Measurements from ENCODE around the genes FAM237B, GTPBP10 and CDK14.

DNA sequence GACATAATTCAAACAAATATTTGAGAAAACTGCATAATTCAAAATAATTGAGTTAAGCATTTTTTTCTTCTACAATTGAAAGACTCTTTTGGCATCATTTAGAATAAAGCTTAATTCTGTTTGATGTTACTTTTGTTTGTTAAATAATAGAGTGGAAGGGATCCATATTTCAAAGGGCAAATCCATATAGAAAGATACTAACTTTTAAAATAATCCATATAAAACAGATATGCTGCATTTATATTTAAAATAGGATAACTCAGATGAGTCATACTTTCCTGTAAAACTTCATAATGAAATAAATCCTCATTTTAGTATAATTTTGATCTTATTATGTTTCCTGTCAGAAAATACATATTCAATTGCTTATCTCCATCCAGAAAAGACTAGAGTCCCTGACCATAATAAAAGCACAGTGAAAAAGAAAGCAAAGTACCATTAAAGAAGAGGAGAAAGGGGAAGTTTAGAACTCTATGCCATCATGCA is 323.6 kb downstream of the PCLO start:
- PRO-cap = no peak

DNA sequence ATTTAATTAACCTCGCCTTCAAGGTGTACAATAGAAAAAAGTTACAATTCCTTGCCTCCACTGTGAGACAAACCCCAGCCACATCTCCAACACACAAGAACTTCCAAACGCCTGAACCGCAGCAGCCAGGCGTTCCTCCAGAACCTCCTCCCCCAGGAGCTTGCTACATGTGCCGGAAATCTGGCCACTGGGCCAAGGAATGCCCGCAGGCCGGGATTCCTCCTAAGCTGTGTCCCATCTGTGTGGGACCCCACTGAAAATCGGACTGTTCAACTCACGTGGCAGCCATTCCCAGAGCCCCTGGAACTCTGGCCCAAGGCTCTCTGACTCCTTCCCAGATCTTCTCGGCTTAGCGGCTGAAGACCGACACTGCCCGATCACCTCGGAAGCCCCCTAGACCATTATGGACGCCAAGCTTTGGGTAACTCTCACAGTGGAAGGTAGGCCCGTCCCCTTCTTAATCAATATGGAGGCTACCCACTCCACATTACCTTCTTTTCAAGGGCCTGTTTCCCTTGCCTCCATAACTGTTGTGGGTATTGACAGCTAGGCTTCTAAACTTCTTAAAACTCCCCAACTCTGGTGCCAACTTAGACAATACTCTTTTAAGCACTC is 187.1 kb downstream of the SEMA3E start:
- PRO-cap = no peak

GRCh38 chr7:84058510-84059113 is 136.0 kb downstream of the SEMA3A start:
- PRO-cap = no peak

DNA sequence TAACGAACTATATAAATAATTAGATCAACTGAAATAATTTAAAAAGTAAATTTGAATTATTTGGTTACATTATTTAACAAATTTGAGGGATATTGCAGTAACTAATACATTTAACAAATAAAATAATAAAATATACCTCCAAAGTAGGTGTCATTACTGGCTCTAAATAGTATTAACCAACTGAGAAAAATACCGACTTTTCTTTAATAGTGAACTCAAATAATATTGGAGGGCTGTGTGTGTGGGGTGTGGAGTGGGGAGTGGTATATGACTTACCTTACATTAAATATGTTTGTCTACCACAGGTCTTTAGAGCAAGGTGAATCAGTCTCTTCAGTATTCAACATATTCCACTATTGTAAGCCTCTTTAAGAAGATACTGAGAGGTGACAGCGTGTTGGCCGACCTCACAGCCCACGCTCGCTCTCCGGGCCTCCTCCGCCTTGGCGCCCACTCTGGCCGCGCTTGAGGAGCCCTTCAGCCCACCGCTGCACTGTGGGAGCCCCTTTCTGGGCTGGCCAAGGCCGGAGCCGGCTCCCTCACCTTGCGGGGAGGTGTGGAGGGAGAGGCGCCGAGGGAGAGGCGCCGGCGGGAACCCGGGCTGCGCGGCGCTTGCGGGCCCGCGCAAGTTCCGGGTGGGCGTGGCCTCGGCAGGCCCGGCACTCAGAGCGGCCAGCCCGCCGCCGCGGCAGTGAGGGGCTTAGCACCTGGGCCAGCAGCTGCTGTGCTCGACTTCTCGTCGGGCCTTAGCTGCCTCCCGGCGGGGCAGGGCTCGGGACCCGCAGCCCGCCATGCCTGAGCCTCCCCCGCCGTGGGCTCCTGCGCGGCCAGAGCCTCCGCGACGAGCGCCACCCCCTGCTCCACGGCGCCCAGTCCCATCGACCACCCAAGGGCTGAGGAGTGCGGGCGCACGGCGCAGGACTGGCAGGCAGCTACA is 306.6 kb downstream of the SEMA3D start:
- PRO-cap = no peak

DNA sequence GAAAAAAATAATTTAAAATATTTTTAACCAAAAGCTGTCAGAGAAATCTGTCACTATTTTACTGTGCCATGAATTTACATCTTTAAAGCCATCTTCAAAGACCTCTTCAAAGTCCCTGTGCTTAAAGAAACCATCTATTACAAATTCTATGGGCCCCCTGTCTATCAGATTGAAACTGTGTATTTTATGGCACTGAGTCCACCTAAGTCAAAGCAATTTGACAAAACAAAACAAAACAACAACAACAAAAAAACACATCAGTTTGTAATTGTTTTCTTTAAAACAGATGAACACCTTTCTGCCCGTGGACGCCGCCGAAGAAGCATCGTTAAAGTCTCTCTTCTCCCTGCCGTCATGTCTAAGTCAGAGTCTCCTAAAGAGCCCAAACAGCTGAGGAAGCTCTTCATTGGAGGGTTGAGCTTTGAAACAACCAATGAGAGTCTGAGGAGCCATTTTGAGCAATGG is 203.6 kb downstream of the SEMA3D start:
- PRO-cap = unidirectional peak, plus-strand start at position 292 of the sequence

GRCh38 chr7:85162910-85163222 is 24.0 kb downstream of the SEMA3D start:
- PRO-cap = no peak

DNA sequence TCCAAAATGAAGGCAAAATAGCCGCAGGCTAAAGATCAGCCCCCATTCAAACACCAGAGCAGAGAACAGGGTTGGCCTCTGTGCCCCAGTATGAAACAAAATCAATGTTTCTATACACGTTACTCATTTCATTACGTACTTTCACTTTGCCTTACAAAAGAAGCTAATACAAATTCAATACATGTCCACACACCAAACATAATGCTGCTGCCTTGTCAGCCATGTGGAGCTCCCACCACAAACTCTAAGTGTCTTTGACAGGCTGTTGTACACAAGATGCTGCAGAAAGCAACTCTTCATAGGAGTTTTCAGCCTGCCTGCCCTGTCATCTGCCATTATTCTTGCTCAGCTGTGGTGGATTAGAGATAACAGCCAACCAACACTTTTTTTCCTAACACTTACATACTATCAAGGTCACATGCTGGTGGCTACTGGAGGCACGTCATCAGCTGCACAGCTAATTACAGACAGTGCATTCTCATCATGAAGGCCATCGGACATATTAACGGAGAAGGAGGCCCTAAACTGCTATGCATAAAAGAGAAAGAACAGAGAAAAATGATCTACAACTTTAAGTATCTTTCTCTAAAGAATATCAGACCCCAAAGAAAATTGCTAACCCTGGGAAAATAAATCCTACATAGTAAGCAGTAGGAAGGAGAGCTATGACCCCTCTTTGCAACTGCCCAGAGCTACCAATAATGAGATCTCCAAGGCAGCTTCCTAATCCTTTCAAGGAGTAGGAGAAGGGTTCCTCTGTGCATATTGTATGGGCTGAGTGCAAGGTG is 55.0 kb downstream of the ELAPOR2 start:
- PRO-cap = no peak

DNA sequence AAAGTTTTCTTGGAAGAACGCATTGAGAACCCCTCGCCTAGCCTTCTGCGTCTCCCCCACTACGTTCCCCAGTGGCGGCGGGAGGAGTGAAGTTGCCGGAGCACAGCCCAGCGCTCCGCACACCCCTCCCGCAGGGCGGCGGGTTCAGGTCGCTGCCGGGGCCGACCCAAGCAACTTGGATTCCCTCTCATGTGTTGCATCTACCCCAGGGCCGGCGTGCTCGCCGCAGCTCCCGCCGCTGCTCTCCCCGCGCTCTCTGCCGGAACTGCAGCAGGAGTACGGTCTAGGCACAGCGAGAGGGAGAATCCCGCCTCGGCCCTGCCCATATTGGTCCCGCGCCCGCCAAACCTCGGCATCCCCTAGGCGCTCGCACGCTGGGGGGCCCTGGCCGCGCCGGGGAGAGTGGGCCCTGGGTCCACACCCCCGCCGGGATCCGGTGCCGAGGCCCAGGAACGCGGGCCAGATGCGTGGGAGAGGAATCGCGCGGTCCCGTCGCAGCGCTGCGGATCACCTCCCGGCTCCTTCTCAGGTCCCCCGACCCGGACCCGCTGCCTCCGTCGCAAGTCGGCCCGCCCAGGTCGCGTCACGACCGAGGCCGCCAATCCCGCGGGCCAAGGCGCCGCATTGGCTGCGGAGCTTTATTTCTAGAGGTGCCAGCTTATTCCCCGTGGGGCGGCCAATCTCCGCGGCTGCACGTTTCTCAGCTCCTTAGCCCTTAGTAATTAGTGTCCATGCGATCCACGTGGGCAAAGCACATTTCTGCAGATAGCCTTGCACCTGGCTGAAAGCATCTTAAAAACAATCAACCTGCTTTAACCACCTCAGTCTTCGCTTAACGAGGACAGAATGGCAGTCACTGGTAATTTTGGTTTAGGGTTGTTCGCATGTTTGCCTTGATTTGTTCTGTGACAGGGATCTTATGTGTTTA is 745 bp upstream of the TMEM243 start:
- PRO-cap = bidirectional peak, plus-strand start at position 71 of the sequence, minus-strand start outside the sequence; bidirectional peak, plus-strand start at position 325 of the sequence, minus-strand start at position 258 of the sequence; bidirectional peak, plus-strand start at position 661 of the sequence, minus-strand start at position 527 of the sequence

- PRO-cap = no peak
Observed at GRCh38 chr7:87465202-87465663, 10.2 kb downstream of the ABCB4 start.

DNA sequence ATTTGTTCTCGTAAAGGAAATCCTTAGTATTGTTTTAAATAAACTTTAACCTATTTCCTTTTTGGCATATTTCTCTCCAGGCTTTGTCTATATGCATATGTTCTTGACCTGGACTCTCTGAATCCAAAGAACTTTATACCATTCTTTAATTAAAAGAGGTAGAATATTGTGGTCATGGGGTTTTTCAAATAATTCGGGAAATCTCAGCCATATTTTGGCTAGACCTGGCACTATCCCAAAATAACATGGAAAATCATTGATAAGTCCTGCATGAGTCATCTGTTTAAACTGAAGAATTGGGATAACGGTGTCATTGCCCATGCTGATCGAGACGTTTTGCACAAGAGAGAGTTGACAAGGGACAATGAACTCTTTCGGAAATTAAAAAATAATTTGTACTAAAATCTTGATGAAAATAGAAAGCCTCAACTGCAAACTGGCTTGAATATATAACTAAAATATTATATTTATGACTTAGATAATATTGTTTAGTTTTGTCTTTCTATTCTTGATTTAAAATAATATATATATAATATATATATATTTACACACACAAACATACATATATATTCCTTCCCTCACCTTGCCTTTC is 19.9 kb upstream of the ABCB4 start:
- PRO-cap = no peak

- PRO-cap = no peak
Observed at GRCh38 chr7:87600058-87600752, 479 bp downstream of the ABCB1 start.

DNA sequence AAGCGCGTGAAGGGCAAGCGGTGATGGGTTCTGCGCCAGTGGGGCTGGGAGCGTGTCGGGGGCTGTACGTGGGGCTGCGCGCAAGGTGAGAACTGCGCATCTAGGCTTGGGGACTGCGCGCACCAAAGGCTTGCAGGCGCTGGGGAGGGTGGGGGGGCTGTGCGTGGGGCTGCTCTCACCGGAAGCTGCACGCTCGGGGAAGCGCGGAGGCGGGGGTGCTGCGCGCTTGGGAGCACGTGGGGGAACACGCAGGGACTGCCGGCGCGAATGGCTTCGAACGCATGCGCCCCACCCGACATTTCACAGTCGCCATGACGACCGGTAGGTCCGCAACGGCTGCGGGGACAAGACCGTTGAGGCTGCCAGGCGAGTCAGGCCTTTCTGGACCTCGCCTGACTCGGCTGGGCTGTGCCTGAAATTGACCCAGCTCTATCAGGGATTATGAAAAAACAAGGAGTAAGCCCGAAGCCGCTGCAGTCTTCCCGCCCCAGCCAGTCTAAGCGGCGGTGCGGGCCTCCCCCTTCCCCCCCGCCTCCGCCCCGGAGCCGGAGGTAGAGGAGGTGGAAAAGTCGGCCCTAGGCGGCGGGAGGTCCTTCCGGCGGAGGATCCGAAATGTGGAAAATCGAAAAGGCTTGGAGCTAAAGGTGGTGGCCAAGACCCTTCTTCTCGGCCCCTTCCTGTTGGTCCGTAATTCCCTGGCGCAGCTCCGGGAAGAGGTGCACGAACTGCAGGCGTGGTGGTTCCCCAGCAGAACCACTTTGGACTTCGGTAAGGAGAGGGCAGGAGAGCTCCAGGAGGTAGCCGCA is 35.0 kb upstream of the STEAP1 start:
- PRO-cap = no peak

GRCh38 chr7:90210404-90210833 is 1.1 kb upstream of the STEAP2 start:
- PRO-cap = bidirectional peak, plus-strand start at chr7:90210668, minus-strand start at chr7:90210569

- PRO-cap = no peak
Observed at GRCh38 chr7:90321052-90321701, at the start of gene FAM237B. FAM237B (minus strand) TSS chr7:90321304.

DNA sequence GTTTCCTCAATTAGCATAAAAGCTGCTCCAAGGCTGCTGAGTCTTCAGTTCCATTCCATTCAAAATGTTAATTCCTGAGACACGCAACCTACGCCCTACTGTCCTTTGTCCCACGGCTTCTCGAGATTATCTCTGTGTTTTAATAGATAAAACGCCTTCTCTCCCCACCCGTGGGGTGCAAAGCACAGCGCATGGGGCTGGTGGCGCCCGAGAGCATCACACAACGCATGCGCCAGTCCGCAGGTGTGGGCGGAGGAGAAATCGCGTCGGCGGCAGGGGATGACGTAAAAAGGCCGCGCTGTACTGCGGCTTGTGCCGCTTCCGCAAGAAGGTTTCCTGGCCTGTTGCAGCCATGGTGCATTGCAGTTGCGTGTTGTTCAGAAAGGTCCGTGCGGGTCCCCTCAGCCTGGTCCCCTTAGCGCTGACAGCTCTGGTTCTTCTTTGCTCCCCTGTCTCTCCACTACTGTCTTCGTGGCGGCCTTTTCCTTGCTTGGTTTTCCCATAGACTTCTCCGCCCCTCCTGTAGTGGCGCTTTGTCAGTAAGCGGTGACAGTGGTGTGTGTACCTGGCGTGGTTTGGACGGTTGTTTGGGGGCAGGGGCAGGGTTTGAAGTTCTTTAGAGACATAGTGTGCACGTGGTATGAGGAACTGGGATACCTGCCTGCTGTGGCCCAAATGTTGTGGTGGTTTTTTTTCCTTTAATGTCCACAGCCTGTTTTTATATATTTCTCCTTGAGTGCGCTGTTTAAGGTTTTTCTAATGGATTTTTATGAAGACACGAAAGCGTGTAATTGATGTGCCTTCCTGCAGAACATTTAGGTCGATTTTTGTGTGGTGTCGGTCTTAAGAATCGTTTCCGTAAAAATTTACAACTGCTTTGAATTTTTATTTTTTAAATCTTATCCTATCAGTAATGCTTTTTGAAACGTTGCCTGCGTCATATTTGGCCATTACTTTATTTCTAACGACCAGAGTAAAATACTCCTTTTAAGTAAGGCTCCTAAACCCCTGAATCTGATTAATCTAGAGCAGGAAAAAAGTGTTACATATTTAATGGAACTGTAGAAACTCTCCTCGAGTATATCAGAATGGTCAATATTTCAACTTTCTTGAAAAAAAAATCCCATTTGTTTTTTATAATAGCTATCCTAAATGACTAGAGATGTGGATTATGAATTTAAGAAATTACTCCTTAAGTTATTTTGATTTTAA is at the start of gene GTPBP10:
Gene GTPBP10 (plus strand): TSS at position 327 of the 1,212 bp plus-strand sequence.
- PRO-cap = bidirectional peak, plus-strand start at position 363 of the sequence, minus-strand start at position 134 of the sequence; bidirectional peak, plus-strand start at position 552 of the sequence, minus-strand start at position 589 of the sequence

GRCh38 chr7:90595519-90596734 is at the start of gene CDK14:
CDK14 (plus strand) TSS chr7:90596321.
- PRO-cap = bidirectional peak, plus-strand start at chr7:90596006, minus-strand start at chr7:90595885; bidirectional peak, plus-strand start at chr7:90596321, minus-strand start at chr7:90596226; bidirectional peak, plus-strand start at chr7:90596640, minus-strand start at chr7:90596575

DNA sequence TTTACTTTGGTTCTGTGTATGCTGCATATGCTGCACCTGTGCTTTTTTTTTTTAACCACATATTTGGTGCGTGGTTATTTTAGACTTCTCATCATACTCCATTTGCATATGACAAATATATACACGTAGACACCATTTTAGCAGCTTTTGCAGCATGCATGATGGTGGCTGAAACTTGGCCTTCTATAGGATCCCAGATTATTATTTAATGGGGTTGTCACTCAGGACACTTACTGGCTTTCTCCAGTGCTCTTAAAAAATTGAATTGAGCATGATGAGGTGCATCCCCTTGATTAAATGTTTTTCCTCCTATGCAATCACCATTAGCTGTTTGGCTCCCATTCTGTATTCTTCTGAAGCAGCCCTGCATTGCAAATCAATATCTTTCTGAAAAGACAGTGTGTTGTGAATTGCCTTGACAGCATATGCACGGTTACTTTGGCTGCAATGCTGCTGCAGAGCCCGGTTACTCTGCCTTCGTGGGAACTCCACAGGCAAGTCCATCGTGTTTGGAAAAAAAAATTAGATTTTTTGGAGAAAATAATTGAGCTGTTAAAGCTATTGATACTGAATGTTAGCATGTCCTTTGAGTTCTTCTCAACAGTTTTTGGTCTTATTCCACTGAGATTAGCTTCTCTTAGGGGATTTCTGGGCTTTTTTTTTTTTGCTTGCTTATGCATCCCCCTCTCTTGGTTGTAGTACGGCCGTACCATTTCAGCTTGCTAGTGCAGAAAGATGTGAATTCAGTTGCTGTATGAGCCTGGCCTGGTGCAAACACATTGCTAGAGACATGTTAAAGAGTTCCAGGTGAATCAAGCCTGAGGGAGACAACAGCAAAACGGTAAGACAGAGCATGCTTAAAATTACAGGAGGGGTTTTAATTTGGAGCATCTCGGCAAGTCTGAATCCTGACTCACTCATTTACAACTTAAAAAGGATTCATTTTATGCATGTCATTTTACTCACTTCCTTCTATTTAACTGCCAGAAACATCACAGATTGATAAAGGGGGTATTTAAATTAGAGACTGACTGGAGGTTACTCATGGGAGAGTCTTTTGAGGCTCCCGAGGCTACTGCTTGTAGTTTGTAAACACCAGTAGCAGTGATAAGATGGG is 113.4 kb downstream of the CDK14 start:
- PRO-cap = bidirectional peak, plus-strand start at position 746 of the sequence, minus-strand start at position 473 of the sequence; bidirectional peak, plus-strand start at position 1,023 of the sequence, minus-strand start at position 903 of the sequence

DNA sequence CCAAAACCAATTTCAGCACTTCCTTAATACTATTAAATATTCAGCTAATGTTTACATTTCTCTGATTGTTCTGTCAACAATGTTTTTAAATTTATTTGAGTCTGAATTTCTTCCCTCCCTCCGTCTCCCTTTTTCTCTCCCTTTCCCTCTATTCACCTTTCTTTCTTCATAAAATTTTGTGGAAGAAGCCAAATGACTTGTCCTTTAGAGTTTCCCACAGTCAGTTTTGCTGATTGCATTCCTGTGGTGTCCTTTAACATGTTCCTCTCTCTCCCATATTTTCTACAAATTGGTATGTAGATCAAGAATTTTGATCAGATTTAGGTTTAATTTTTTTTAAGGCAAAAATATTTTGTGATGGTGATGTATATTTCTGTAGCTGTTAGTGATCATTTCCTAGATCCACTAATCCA is 83.1 kb upstream of the FZD1 start:
- PRO-cap = no peak

DNA sequence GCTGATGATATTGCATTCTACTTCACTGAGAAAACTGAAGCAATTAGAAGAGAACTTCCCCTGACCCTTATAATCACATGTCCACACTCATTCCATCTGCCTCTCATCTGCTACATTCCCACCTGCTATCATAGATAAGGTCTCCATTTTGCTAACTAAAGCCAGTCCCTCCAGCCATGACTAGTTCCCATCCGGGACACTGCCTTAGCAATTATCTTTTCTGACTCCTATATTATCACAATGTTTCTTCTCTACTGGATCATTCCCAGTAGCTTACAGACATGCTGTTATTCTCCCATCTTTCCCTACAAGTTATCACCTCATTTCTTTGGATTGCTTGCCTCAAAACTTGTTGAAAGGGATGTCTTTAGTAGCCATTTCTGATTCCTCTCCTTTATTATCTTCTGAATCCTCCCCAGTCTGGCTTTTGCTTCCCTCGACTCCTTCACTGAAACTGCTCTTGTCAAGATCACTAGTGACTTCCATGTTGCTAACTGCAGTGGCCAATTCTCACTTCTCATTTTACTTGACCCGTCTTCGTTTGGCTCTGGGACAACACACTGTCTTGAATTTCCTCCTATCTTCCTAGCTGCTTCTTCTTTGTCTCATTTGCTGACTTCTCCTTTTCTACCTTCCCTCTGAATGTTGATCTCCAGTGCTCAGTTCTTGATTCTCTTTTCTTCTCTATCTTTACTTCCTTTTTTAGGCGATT is 35.9 kb downstream of the FZD1 start:
- PRO-cap = no peak

DNA sequence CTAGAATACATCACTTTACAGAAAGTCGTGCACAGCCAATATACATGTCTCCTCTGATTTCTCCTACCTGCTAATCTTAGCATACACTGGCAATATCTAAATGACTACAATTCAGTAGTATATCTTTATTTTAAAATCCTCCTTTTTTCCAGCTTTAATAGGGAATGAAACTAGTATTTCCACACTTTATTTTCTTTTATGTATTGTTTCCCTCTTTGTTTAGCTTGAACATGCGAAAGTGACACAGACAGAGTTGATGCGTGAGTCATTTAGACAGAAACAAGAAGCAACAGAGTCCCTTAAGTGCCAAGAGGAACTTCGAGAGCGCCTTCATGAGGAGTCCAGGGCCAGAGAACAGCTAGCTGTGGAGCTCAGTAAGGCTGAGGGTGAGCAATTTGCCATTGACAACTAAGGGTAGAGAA is 73.2 kb downstream of the CYP51A1 start:
- PRO-cap = no peak